Melanocyte of skin (primary cell): ENCODE measurements around a stretch of chr2.

DNA sequence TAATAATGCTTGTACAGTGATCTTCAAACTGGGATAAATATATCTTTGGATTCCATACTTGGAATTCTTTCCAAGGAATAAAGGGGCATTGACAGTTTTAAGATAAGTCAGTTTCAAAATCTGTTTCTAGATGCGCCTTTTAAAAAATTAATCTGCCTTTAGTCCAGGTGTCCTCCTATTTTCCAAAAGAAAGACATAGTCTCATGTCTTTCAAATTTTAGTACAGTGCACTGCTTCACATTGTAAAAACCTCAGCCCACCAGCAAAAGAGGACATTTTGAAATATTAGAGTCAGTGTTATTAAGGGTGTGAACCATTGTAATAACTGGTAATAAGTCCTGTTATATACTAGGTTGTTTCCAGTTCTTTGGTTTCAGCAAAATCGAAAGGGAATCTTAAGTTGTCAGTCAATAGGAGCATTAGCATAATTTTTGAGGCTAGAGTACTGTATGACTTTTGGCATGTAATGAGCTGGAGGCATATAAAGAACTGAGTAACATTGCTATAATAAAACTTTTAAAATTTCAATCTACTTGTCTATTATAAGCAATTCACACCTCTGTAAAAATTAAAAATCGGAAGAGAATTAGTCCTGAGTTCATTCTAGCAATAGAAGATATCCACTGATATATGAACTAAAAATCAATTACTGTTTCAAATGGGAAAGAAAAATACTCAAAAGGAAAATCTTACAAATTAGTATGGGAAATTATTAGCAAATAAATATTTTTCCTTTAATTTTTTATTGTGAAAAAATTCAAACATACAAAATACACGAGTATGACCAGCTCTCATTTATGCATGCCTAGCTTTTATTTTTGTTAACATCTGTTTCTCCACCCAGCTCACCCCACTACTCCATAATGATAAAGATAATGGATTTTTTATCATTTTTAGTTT is 35.1 kb downstream of the GLS start:
- CAGE, long polyA plus RNA, 2 experiments, result no peak in any of the 2 experiments

DNA sequence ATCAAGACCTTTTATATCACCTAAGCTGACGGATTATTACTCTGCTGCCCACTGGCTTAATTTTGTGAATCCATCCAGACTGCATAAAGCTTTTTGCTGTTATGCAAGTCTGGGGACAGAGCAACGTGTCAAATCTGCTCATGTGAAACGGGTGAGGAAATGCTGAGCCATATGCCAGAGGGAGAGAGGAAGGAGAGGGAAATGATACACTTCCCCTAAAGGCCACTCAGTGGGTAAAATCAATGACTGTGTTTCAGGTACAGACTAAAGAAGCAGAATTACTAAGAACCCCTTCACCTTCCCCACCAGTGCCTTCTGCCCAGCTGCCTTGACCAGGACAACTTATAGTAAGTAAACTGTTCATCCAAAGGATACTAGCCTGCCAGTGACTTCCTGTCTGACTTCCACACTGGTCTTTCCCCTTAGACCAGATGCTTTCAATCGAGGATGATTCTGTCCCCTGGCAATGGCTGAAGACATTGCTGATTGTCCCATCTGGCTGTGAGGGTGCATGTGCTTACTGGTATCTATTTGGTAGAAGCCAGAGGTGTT is 43.0 kb downstream of the STAT1 start:
- CAGE, long polyA plus RNA, 2 experiments, result no peak in any of the 2 experiments

- CAGE, long polyA plus RNA, 2 experiments, result no peak in any of the 2 experiments
Measured at GRCh38 chr2:190979959-190981004, 33.7 kb downstream of the STAT1 start.

- CAGE, long polyA plus RNA, 2 experiments, result no peak in any of the 2 experiments
Measured at GRCh38 chr2:190997648-190998290, 16.2 kb downstream of the STAT1 start.

DNA sequence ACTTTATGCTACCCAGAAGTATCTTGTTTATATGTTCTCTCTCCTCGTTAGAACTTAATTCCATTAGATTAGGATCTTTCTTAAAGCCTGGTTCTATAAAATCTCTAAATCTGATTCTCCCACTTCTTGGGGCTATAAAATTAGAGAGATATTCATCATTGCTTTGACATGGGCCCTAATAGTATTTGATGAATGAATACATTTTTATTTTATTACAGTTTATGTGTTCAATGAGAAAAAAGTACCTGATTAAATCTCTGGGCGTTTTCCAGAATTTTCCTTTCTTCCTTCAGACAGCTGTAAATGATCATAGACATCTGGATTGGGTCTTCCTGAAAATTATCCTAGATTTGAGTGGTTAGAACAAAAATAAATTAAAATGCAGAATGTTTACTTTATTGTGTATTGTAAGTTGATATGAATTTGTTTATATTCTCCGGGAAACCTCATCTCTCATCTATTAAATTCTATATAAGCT is 6.6 kb downstream of the STAT1 start:
- CAGE, long polyA plus RNA, 2 experiments, result no peak in any of the 2 experiments

GRCh38 chr2:191012321-191013086 is 1.5 kb downstream of the STAT1 start:
- CAGE, long polyA plus RNA, 2 experiments, result no peak in any of the 2 experiments

DNA sequence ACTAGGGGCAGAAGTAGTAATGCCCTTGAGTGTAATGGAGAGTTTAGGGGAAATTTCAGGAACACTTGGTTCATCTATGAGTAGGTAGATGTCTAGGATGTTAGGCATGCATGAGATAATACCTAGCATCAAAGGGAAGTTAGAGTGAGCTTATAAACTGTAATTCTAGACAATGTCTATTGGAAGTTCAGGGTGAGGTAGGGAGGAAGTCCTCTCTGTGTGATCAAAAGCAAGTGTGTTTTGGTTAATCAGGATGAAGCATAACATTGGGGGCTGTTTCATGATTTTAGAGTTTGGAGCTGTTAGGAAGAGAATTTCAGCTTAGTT is 8.7 kb upstream of the STAT1 start:
- CAGE, long polyA plus RNA, 2 experiments, result no peak in any of the 2 experiments

GRCh38 chr2:191024382-191024795 is 10.4 kb upstream of the STAT1 start:
- CAGE, long polyA plus RNA, 2 experiments, result no peak in any of the 2 experiments

DNA sequence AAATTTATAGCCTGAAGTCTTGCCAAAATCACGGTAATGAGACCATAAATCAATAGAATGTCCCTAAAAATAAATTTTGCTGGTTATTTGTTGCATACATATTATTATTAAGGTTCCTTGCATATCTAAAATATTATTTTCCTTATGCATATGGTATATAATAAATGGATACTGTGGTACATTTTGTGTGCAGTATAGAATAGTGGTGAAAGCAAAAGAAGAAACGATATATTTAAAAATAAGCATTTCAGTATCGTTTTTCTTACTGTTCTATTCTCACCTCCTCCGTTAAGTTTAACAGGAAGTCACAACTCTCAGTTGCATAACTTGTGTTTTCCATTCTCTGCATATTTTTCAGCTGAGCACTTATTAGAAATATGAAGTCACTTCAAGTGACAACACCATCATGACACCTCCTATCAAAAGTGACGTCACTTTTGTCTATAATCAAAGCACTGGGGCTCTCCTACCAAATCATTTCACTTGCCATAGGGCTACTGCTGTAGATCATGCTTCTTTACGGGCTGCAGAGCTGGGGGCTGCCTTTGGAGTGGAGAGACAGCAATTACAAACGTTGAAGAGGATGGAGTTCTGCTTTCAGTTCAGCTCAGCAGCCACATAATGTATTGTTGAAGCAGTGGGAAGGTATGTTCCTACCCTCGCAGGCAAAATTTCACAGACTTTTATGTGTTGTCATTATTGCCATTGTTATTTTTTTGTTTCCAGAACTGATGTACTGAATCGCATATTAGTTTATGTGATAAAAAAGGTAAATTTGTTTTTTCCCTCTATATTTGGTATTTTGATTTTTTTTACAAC is 36.4 kb downstream of the STAT4 start:
- CAGE, long polyA plus RNA, 2 experiments, result no peak in any of the 2 experiments

- CAGE, long polyA plus RNA, 2 experiments, result no peak in any of the 2 experiments
Measured at GRCh38 chr2:191127323-191127522, 23.6 kb downstream of the STAT4 start.

DNA sequence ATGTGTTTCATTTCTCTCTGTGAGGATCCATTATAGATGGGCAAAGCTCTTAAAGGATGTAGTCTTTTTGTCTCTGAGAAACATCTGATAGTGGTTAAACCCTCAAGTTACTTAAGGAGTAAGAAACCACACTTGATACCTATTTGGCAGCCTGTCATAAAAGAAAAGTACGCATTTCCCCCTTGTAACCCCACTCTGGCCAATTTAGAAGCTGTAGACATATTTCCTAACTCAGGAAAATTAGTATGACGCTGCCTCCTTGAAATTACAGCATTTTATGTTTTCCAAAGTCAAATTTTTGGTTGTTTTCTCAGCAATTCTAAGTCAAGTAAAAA is 2.0 kb downstream of the STAT4 start:
- CAGE, long polyA plus RNA, 2 experiments, result no peak in any of the 2 experiments

GRCh38 chr2:191150073-191150830 is 542 bp downstream of the STAT4 start:
- CAGE, long polyA plus RNA, 2 experiments, result no peak in any of the 2 experiments

GRCh38 chr2:191247623-191248151 is 2.5 kb downstream of the MYO1B start:
- CAGE, long polyA plus RNA, 2 experiments, result no peak in any of the 2 experiments

- CAGE, long polyA plus RNA, 2 experiments, result no peak in any of the 2 experiments
Measured at GRCh38 chr2:191677938-191677991, 171 bp upstream of the NABP1 start.

GRCh38 chr2:191677992-191678070 is 105 bp upstream of the NABP1 start:
- CAGE, long polyA plus RNA, 2 experiments, result no peak in any of the 2 experiments

GRCh38 chr2:195561216-195561733 is 95.8 kb upstream of the SLC39A10 start:
- CAGE, long polyA plus RNA, 2 experiments, result no peak in any of the 2 experiments

DNA sequence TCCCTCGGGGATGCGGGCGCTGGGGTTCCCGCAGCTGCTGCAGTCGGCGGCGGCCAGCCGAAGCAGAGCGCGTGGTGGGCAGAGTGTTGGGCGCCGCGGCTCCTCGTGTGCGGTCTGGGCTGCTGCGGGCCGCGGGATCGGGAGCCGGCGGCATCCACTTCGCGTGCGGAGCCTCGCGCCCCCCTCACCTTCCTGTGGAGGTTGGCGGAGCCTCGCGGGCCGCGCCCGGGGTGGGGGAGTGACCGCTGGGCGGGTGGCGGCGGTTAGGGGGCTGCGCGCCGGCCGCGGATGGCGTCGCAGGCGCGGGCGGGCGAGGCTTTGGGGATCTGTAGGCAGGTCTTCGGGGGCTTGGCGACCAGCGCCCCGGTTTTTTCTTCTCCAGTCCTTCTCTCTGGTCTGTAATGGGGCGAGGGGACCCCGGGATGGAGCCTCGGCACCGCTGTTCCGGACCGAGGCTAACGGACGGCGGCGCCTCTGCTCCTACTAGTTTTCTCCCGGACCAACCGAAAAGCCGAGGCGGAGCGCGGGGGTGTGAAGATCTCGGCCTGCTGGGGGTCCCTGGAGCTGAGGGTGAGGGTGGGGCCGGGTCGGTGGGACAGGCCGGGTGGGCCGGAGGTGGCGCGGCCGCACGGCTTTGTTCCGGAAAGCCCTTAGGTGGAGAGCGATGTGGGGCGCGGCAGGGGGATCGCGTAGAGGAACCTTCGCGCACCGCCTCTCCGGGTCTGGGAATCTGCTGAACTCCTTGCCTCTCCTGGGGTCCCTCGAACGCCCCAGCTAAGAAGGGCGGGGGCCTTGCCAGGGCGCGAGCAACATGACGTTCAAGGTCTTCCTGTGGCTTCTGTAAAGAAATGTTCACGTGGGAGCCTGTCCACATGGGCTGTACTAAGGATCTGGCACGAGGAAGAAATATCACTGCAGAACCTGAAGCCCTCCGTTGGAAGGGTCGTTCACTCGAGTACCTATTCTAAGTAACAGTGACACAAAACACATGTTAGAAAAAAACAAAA is 687 bp downstream of the SLC39A10 start:
- CAGE, long polyA plus RNA, 2 experiments, result no peak in any of the 2 experiments

DNA sequence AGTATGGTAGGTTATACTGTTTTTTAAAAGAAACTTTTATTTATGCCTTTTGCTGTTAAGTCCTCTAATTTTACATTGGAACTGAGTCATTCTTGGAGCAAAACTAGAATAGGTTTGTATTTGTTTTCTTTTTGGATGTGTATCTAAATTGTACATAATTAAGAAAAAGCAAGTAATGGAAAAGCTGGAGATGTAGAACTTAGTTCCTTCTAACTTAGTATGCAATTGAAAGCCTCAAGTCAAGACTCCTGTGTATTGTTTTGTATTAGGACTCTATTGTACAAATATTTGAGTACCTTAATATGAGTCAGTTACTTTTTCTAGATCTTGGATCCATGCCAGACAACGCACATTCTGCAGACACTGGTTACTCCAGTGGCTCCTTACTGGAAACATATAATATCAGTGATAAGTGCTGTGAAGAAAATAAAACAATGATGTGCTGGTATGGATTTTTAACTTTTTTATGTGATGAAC is 1.4 kb downstream of the SLC39A10 start:
- CAGE, long polyA plus RNA, 2 experiments, result no peak in any of the 2 experiments

- CAGE, long polyA plus RNA, 2 experiments, result no peak in any of the 2 experiments
Measured at GRCh38 chr2:196164500-196165359, 6.6 kb downstream of the STK17B start.

- CAGE, long polyA plus RNA, 2 experiments, result no peak in any of the 2 experiments
Measured at GRCh38 chr2:196176891-196177550, 5.6 kb upstream of the STK17B start.